Peripheral blood mononuclear cell (primary cell): ENCODE data around the genes FETUB and RTP4.

GRCh38 chr3:185758937-185759249, 65.9 kb downstream of the IGF2BP2 start:
- PRO-cap, 8 experiments: no peak in any of the 8 experiments

DNA sequence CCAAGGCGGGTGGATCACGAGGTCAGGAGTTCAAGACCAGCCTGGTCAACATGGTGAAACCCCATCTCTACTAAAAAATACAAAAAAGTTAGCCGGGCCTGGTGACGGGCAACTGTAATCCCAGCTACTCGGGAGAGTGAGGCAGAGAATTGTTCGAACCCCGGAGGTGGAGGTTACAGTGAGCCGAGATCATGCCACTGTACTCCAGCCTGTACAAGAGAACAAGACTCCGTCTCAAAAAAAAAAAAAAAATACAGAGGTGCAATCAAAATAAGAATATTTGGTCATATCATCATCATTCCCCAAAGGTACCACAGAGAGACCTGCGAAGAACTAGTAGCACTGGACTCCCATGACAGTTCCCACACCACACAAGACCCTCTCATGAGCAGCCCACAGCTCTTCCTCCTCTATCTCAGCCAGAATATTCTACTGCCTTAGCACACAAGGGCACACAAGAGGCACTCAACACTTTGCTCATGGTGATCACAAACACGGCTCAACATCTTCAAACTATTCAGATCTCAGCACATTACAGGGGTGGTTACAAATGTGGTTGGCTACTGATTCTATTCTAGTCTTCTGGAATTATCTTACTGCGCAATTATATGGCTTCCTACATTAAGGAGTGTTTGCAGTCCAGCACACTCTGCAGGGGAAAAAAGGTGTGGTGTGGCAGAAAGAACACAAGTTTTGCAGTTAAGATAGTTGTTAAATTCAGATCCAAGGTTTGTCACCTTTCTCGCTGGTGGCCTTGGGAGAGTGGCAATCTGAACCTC, 32.1 kb downstream of the IGF2BP2 start:
- PRO-cap, 8 experiments: no peak in any of the 8 experiments

DNA sequence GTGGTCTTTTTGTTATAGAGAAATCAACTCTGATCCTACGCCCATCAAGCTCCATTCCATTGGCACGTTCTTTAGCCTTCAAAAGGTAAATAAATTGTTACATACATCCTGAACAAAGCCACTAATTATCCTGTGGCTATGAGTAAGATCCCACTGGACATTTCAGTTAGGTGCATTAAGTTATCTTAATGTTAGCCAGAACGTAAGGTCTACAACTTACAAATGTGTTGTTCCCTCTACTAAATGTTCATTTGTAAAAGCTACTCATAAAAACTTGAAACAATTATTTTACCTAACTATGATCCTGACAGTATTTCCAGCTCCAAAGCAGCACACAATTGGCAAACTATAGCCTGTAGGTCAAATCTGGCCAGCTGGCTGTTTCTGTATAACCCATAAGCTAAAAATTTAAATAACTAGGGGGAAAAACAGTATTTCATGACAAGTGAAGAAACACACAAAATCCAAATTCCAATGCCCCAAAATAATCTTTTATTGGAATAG, 15.7 kb downstream of the TRA2B start:
- PRO-cap, 8 experiments: peak in 2 of 8 experiments; most common minus-strand start position 51 of the sequence (in 1)

GRCh38 chr3:185929183-185930585, 8.1 kb downstream of the TRA2B start:
- PRO-cap, 8 experiments: peak in 3 of 8 experiments; most common minus-strand start chr3:185929716 (in 2)

GRCh38 chr3:186218934-186219537, 110.1 kb upstream of the ETV5 start:
- PRO-cap, 8 experiments: no peak in any of the 8 experiments

- PRO-cap, 8 experiments: no peak in any of the 8 experiments
Observed at GRCh38 chr3:186362861-186363422, 908 bp upstream of the DGKG start.

DNA sequence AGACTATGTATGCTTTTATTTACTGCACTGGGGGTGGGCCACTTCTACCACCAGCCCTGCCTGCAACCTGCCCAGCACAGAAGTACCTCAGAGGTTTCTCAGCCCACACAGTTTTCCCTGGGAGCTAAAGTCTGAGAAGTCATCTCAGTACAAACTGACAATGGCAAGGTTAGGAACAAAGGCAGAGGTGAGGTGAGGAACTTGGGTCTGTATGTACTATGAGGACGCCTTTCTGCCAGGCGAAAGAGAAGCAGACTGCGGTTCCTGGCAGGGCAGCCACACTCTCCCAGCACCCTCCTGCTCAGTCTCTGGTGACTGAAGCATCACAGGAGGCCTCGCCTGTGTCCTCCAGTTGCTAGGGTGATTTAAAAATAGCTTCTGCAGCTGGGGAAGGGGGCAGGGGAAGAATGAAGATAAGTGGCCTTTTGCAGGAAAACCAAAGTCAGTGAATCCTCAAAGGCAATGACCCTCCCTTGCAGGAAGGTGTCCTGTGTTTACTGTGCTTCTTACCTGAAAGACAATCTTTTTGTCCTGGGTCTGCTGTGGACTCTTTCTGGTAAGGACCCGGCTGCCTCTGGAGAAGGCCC, 65.5 kb upstream of the DGKG start:
- PRO-cap, 8 experiments: no peak in any of the 8 experiments

- PRO-cap, 8 experiments: peak in 1 of 8 experiments; most common minus-strand start chr3:186534358 (in 1)
Observed at GRCh38 chr3:186534227-186534852, 9.8 kb downstream of the CRYGS start.

DNA sequence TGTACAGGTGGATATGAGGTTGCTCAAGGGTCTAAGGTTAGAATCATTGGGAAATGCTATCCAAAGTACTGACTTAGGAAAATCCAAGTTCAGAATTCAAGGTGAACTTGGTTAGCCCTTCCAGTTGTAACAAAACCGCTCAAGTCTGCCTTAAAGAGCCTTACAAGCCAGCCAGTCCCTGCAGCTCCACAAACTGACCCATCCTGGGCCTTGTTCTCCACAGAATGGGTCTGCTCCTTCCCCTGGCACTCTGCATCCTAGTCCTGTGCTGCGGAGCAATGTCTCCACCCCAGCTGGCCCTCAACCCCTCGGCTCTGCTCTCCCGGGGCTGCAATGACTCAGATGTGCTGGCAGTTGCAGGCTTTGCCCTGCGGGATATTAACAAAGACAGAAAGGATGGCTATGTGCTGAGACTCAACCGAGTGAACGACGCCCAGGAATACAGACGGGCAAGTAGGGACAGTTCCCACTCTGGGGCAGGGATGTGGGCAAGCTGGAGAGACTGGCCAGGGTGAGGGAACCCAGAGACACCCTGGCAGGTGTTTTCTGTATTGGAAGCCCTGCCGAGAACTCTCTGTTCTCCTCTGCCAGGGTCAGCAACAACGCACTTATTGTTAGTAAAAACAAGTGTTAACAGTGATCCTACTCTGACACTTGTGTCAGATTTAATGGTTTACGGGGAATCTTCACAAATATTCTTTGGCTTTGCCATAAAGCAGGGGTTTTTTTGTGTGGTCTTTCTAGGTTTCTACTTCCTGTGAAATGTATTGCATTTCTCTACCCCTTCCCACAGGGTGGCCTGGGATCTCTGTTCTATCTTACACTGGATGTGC, at the start of gene FETUB:
Gene FETUB (plus strand): TSS at position 163 of the 833 bp plus-strand sequence.
- PRO-cap, 8 experiments: no peak in any of the 8 experiments

GRCh38 chr3:186788136-186788577, 4.8 kb downstream of the EIF4A2 start:
- PRO-cap, 8 experiments: peak in 2 of 8 experiments; most common plus-strand start chr3:186788302 (in 1)

- PRO-cap, 8 experiments: no peak in any of the 8 experiments
Observed at GRCh38 chr3:186822101-186822393, 15.8 kb upstream of the RFC4 start.

GRCh38 chr3:186826558-186827374, 15.7 kb upstream of the ADIPOQ start:
- PRO-cap, 8 experiments: no peak in any of the 8 experiments

- PRO-cap, 8 experiments: peak in 2 of 8 experiments; most common plus-strand start chr3:186996583 (in 1)
Observed at GRCh38 chr3:186996165-186996988, 66.1 kb downstream of the ST6GAL1 start.

GRCh38 chr3:187039757-187040595, 99.3 kb downstream of the RPL39L start:
- PRO-cap, 8 experiments: no peak in any of the 8 experiments

DNA sequence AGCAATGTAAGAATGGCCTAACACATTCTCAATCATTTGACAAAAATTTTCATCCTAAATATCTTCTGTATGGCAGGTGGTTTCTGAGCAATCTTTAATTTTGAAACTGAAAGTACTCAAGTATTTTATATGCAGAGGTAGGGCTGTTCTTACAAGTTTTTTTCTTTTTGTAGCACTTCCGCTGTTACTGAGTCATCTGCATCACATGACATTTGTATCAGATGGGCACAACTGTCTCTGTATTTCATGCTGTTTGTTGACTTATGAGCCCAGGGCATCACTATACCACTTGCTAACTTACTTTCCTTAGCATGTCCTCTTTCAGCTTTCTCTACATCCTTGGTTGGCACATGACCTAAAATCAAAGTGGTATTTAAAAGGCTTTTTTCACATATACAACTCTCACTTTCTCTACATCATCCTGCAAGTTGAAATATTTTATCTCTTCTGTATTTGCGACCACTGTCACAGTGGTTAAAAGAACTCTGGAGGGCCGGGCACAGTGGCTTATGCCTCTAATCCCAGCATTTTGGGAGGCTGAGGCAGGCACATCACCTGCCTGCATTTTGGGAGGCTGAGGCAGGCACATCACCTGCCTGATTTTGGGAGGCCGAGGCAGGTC, 8.5 kb downstream of the RPL39L start:
- PRO-cap, 8 experiments: peak in 1 of 8 experiments; most common plus-strand start position 252 of the sequence (in 1)

GRCh38 chr3:187288131-187289050, 3.1 kb downstream of the MASP1 start:
- PRO-cap, 8 experiments: no peak in any of the 8 experiments

DNA sequence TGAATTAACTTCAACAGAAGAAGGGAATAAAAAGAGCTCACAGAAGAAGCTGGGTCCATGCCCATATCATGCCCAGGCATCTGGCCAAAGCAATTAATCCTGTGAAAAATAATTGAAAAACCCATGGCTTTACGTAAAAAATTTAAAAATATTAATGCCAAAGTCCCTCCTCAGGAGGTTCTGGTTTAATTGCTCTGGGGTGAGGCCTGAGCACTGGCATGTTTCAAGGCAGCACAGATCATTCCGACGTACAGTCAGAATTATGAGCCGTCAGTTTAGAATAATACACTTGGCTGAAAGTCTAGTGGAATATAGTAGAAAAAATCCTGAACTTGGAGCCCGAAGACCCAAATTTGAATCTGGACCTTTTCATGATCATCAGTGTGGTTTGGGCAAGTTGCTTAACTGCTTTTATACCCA, 2.1 kb downstream of the MASP1 start:
- PRO-cap, 8 experiments: no peak in any of the 8 experiments

GRCh38 chr3:187289851-187290452, 1.6 kb downstream of the MASP1 start:
- PRO-cap, 8 experiments: no peak in any of the 8 experiments

- PRO-cap, 8 experiments: peak in 5 of 8 experiments; most common plus-strand start chr3:187368386 (in 1); most common minus-strand start chr3:187368629 (in 4)
Observed at GRCh38 chr3:187367882-187369084, at the start of gene RTP4. TSS of gene RTP4 (plus strand) at chr3:187368385.

GRCh38 chr3:187742042-187742991, 3.0 kb downstream of the BCL6 start:
- PRO-cap, 8 experiments: peak in 7 of 8 experiments; most common plus-strand start chr3:187742281 (in 1); most common minus-strand start chr3:187742226 (in 5)